Vein endothelial cell (primary cell): ENCODE data around the genes TRIM31 and PPP1R10.

DNA sequence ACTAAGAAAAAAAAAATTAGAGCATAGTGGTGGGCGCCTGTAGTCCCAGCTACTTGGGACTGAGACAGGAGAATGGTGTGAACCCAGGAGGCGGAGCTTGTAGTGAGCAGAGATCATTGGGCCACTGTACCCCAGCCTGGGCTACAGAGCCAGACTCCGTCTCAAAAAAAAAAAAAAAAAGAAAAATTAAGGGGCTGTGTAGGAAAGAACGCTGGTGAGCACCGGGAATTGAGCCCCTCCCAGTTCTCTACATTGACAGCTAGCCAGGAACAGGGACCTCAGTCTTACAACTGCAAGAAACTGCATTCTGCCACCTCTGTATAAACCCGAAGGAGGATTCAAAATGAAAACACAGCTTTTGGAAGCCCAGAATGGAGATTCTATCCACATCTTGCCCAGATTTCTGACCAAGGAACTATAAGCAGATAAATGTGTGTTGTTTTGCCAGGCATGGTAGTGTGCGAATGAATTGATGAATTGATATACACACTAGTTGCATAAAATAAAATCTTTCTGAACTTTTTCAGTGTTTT lies 1.8 kb upstream of the HLA-A start:
- CAGE, long polyA plus RNA, result no peak

GRCh38 chr6:30061409-30061714 lies 297 bp downstream of the POLR1H start:
- CAGE, long polyA plus RNA, result no peak

- CAGE, long polyA plus RNA, result no peak
Measured at GRCh38 chr6:30074373-30075460, 852 bp downstream of the RNF39 start.

- CAGE, long polyA plus RNA, result no peak
Measured at GRCh38 chr6:30101949-30102819, 10.7 kb downstream of the TRIM31 start.

GRCh38 chr6:30113004-30113962 lies at the start of gene TRIM31:
TRIM31 (minus strand) TSS chr6:30113090.
- CAGE, long polyA plus RNA, result no peak

- CAGE, long polyA plus RNA, result no peak
Measured at GRCh38 chr6:30129275-30129670, 6.7 kb upstream of the TRIM40 start.

DNA sequence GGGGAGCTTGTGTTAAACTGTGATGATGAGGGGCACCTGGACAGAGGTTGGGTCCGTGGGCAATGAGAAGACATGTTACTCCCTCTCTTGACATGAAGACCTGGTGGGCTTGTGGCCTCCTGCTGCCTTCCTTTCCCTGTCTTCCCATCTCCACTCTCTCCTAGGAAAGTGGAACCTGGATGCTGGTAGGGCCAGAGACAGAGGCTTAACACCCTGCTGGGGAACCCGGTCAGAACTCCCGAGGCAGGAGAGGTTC lies 21.4 kb downstream of the TRIM15 start:
- CAGE, long polyA plus RNA, result no peak

GRCh38 chr6:30259486-30260031 lies 46.4 kb upstream of the TRIM26 start:
- CAGE, long polyA plus RNA, result no peak

DNA sequence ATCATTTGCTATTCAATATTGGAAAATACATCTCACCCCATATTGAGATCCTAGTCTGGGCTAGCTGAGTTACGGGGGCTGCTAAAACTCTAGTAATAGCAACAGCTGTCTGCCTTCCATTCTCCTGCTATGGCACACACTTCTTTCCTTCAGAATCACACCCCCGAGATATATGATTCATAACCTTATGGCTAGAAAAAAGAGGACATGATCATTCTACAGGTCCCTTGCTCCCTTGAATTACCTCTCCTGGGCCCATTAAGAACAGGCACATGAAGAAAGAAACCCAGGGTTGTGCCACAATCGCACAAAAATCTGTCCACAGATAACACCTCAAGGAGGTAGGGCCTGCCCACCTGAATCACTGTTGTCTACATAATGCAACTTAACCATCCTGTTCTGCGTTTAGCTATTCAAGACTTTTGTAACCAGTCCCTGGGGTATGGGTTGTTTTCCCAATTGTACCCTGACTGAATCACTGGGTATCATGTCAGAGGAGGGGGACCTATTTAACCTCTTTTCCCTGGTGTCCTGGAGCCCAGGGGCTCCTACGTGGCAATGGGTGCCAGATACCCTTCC lies 19.6 kb upstream of the TRIM39 start:
- CAGE, long polyA plus RNA, result no peak

DNA sequence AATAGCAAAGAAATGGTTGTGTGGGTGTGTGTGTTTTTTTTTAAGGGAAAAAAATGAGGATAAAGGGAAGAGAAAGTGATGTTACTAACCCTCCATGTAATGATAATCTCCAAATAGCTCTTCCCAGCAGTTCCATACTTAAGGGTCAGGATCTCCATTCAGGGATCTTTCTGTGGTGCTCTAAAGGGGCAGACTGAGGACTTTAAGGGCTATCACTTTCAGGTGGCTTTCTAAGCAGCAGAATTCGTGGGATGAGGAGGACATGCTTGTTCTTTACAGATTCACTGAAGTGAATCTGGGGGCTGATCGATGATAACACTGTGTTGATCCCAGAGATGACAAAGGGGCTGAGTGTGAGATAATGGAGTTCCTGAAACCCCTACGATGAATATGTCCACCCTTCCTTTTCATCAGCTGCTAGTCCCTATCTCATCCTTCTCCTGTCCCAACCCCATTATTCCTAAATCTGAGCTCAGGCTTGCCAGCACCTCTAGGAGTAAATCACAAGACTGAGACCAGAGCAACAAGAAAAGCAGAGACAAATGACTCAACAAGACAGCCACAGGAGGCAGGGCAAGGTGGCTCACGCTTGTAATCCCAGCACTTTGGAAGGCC lies 16.8 kb upstream of the TRIM39 start:
- CAGE, long polyA plus RNA, result no peak

DNA sequence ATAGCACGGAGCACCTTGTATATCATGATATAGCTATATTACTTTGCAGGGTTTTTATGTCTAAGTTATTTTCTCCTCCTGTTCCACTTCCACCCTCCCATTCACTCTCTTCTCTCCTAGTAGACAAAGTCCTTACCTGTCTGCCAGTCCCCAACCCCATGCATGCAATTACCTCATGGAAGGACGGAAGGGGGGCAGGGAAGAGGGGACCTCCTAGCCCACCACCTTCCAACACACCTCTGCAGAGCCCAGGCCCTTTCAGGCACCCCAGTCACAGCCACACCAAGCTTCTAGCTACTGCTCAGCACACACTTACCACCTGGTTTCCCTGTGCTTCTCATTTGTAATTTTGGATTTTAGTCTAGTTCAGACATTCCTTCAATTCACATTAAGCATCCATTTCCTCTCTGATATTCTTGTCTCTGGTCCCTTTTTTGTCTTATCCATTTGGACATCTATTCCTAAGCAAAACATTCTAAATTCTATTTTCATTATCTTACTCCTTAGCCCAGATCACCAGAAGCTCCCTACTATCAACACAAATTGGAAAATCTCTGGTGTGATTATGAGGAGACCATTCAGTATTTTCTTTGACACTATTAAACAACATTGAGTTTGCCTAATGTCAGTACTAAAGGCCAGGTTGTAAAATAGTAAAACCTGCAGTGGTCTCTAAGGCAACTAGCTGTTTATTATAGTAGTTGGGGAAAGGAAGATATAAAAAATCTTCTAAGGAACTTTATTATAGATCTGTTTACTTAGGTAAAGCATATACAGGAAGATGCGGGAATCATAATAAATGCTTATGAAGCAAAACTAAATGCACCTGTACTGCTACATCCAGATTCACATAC lies 9.2 kb upstream of the TRIM39 start:
- CAGE, long polyA plus RNA, result no peak

GRCh38 chr6:30490786-30491862 lies 1.8 kb downstream of the HLA-E start:
- CAGE, long polyA plus RNA, result no peak

DNA sequence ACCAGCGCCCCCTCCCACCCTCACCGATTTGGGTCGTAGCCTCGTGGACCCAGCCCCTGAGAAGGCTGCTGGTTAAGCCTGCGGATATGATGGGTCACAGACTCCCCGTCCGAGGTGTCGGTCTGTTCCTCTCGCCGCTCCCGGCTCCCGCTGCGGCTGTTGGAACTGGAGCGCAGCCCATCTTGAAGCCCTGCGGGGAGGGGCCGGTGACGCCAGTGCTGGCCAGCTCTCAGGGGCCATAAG lies 837 bp downstream of the GNL1 start:
- CAGE, long polyA plus RNA, result no peak

- CAGE, long polyA plus RNA, result no peak
Measured at GRCh38 chr6:30615337-30616187, 1.5 kb downstream of the PPP1R10 start.

GRCh38 chr6:30616188-30617079 lies 609 bp downstream of the PPP1R10 start:
- CAGE, long polyA plus RNA, result no peak

- CAGE, long polyA plus RNA, result start-site peak on the minus strand at chr6:30617240-30617246, 132 and 126 reads in 2 replicates
Measured at GRCh38 chr6:30617080-30617363, at the start of gene PPP1R10. PPP1R10 (minus strand) TSS chr6:30617243.

GRCh38 chr6:30652712-30653888 lies 6.2 kb downstream of the C6orf136 start:
- CAGE, long polyA plus RNA, result no peak

DNA sequence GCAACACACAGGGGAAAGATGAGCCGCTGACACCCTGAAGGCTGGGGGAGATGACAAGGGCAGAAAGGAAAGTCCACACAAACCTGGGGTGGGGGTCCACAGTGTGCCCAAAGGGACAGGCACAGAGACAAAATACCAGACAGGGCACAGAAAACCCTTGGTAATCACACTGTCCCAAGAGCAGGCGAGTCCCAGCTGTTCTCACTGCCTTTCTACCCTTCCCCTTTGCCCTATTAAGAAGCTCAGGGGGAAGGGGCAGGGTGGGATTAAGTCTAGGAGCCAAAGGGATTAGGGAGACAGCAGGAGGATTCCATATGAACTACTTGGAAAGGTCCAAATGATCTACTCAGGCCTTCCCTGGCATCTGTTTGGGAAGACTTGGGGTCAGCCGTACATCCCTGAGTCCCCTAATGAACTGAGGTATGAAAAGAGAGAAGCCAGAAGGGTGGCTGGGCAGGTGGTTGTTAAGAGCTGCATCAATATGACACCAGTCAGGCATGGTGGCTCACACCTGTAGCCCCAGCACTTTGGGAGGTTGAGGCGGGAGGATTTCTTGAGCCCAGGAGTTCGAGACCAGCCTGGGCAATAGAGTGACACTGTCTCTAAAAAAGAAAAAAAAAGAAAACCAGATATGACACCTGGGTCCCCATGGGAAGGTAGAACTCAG lies 6.3 kb downstream of the PPP1R18 start:
- CAGE, long polyA plus RNA, result no peak

DNA sequence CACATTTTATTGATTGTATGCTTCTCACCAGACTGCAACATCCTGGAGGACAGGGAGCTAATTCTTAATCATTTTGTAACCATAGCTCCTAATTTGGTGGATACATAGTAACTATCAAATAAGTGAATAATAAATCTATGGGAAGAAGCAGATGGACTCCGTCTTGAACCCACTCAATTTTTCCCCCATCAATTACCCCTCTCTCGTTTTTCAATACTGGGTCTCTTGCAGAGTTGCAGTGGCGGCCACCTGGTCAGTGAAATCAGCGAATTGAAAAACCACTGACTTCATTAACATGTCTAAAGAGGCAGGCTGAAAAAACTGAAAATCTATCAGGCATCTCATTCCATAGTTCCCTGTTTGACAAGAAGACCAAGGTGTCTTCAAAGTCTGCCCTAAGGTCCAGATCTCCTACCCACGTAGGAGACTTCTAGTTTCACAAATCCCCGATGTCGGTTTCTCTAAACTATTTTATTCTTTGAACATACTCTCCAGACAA lies 925 bp upstream of the TUBB start:
- CAGE, long polyA plus RNA, result no peak

DNA sequence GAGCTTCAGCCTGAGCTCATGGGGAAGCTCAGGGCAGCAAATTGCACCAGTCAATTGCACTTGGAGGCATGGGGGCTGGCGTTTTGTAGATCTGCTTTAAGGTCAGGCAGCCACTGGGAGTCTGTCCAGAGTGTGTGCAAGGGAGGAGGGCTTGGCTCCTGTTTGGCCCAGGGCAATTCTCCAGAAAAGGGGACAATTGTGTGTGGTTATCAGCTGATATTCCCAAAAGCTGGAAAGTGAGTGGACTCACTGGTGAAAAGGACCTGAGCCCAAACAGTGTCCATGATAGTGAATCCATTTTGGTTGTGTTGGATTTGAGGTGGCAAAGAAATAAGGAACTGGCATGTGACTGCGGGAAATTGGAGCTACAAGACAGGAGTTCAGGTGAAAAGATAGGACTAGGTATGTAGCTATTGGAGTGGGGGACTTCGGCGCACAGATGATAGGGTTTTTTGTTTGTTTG lies 22.2 kb upstream of the IER3 start:
- CAGE, long polyA plus RNA, result no peak